Skeletal muscle satellite cell (primary cell): ENCODE results near the genes TTC29 and TMEM184C.

DNA sequence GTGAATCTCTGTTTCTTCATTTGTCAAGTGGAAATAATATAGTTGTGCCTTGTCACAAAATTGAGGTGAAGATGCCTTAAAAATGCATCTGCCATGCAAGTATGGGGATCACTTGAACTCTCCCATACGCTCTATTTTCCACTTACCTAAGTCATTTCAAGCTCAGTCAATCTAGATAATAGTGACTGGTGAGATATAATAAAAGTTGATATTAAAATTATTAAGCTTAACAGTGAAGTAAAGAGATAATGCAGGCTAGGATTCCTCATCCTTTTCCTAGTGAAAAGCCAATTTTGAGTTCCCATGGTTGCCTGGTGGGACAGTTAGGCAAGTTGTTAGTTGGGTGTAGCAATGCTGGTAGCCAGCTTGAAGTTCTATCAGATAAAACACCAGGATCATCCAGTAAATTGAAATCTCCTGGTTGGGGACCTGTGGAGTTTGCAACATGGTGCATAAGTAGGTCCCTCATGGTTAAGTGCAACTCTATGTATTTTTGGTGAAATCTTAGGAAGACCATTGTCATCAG, 59.2 kb upstream of the MMAA start:
- CAGE, long polyA plus RNA: no peak

DNA sequence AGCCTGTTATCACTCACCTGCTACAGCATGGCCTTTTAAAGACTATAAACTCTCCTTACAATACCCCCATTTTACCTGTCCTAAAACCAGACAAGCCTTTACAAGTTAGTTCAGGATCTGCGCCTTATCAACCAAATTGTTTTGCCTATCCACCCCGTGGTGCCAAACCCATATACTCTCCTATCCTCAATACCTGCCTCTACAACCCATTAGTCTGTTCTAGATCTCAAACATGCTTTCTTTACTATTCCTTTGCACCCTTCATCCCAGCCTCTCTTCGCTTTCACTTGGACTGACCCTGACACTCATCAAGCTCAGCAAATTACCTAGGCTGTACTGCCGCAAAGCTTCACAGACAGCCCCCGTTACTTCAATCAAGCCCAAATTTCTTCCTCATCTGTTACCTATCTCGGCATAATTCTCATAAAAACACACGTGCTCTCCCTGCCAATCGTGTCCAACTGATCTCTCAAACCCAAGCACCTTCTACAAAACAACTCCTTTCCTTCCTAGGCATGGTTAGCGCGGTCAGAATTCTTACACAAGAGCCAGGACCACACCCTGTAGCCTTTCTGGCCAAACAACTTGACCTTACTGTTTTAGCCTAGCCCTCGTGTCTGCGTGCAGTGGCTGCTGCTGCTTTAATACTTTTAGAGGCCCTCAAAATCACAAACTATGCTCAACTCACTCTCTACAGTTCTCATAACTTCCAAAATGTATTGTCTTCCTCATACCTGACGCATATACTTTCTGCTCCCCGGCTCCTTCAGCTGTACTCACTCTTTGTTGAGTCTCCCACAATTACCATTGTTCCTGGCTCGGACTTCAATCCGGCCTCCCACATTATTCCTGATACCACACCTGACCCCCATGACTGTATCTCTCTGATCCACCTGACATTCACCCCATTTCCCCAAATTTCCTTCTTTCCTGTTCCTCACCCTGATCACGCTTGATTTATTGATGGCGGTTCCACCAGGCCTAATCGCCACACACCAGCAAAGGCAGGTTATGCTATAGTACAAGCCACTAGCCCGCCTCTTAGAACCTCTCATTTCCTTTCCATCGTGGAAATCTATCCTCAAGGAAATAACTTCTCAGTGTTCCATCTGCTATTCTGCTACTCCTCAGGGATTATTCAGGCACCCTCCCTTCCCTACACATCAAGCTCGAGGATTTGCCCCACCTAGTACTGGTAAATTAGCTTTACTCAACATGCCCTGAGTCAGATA, 102.4 kb downstream of the ZNF827 start:
- CAGE, long polyA plus RNA: no peak

DNA sequence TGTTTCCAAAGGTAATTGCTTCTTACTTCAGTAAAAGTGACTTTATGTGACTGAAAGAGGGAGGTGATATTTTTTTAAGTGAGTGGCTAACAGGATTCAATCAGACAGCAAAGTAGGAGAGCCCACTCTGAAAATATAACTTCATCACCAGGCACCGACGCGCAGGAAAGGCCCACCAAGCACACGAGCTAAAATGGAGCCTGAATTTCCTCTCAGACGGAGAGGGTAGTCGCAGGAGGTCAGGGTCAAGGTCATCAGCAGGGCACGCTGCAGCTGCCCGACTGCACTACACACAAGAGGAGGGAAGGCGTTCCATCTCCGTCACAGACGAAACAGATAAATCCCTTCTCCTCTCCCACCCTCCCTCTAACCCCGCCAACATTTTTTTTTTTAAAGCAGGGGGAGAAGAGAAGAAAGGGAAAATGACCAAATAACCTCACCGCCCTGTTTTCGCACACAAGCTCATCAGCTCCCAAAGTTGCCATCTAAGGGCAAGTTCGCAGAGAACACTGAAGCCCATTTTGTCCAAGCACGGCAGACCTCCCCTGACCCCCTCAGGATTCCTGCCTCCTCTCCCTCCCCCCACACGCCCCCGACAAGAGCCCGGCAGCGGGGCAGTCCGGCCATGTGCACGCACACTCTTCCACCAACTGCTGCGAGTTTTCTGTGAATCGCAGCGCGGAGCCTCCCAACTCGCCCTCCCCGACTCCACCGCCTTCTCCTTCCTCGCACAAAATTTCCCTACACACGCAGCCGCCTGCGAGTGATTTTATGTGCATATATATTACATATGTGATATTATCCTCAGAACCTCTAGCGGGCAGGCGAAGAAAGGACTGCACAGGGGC, 2.8 kb downstream of the ZNF827 start:
- CAGE, long polyA plus RNA: no peak

GRCh38 chr4:145936444-145937099, 2.1 kb downstream of the ZNF827 start:
- CAGE, long polyA plus RNA: no peak

DNA sequence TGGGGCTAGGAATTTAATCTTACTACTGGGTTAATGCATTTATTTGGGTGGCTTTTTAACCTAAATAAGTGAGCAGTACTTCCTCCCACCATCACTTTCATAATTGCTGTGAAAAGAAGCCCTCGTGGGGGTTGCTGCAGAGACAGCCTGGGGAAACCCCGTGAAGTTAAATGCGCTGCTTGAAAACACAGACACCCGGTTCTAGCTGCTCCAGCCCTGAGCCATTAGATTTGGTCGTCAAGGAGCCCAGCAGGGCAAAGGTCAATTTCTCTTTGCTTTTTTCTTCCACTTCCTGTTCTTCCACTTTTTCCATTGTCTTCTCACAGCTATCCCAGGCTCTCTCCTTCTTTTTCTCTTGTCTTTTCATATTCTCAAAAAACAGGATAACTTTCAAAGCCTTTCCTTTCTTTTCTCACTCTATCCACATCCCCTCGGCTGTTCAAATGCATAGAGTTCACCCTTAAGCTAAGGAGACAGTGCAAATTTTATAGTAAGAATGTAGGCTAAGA, 91.4 kb upstream of the ZNF827 start:
- CAGE, long polyA plus RNA: no peak

DNA sequence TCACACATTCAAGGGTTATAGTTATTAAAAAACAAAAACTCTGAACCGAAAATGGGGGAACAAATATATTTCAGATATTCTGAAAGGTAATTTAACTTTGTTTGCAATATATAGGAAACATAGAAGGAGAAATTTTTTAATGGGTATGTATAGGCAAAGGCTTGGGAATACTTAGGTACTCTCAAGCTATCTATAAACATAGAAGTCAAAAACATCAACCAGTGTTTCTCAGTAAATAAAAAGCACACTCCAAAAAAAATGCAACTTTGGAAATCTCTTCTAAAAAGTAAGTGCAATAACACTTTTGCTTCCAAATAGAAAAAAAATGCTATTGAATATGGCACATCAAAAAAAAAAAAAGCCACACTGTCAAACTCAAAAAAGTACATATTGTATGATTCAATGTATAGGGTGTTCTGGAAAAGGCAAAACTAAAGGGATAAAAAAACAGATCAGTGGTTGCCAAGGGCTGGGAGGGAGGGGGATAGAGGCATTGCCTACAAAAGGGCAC, 112.7 kb downstream of the SLC10A7 start:
- CAGE, long polyA plus RNA: no peak

DNA sequence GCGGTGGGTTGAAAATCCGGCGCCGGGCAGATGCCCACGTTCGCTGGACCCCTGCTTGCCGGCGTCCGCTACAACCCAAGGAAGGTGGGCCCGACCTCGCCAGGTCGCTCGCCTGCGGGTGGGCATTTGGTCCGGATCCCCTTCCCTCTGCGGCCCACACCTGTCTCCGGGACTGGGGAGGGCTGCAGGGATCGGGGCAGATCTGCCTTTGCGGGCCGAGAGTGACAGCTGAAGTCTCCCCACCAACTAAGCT, 714 bp upstream of the SLC10A7 start:
- CAGE, long polyA plus RNA: no peak

DNA sequence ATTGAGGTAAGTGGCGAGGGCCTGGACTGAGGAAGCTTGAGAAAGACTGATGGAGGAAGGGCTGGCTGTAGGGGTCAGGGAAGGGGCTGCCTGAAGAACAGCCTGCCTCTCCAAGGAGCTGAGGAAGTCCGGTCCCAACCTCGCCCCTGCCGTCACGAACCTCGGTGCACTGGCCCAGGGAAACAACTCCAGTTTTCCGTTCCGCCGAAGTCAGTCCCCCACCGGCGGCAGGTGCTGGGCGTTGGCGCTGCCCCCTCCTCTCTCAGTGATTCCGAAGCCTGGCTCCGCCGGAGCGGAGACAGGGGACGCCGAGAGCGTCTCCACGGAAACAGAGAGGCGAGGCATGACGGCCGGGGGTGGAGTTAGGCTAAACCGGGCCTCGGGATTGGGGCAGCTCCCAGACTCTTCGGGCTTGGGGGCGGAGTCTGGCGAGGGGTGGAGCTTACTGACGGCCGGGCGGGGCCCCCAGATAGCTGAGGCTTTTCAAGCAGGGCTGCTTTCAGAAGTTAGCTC, at the start of gene TTC29:
Gene TTC29 (minus strand): TSS at position 316 of the 513 bp plus-strand sequence.
- CAGE, long polyA plus RNA: no peak

DNA sequence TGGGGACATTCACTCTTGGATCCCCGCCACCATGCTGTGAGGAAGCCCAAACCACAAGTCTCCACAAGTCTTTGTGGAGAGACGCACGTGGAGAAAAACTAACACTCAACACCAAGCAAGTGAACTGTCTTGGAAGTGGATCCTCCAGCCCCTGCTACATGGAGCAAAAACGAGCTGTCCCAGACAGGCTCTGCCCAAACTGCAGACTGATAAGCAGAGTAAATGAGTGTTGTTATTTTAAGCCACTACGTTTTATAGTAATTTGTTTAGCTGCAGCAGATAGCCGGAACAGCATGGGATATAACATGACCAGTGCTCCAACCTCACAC, 982 bp upstream of the EDNRA start:
- CAGE, long polyA plus RNA: no peak

GRCh38 chr4:147539577-147539972, 58.7 kb downstream of the EDNRA start:
- CAGE, long polyA plus RNA: no peak

- CAGE, long polyA plus RNA: no peak
These were observed at the start of gene TMEM184C for GRCh38 chr4:147617040-147618156. Gene TMEM184C, plus strand, starts transcription at chr4:147617397.

GRCh38 chr4:147635851-147636472, 18.8 kb downstream of the TMEM184C start:
- CAGE, long polyA plus RNA: no peak

- CAGE, long polyA plus RNA: no peak
These were observed 3.1 kb downstream of the PRMT9 start for GRCh38 chr4:147680825-147681368.

DNA sequence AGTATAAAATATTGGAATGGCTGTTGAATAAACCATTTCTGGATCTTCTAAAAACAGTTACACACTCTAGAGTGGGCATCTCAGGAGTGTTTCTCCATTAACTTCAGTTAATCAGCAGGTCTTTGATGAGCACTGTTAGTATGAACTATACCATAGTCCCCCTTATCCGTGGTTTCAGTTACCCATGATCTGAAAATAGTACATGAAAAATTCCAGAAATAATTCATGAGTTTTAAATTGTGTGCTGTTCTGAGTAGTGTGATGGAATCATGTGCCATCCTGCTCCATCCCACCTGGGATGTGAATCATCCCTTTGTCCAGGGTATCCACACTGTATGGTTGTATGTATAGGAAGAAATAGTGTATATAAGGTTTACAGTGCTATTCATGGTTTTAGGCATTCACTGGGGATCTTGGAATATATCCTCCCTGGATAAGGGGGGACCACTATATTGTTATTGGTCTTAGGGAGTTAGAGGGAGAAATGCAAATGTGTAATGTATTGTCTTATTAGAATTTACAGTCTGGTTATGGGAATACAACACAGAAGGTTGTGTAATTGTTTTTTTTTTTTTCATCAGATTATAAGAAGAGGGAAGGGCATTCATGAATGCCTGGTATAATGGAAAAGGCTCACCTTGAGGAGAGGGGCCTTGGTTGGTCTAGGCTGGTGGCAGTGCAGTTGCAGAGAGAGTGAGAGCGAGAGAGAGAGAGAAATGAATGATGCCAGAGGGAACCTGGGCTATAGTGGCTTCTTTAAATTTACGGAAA, 24.6 kb downstream of the ARHGAP10 start:
- CAGE, long polyA plus RNA: no peak

DNA sequence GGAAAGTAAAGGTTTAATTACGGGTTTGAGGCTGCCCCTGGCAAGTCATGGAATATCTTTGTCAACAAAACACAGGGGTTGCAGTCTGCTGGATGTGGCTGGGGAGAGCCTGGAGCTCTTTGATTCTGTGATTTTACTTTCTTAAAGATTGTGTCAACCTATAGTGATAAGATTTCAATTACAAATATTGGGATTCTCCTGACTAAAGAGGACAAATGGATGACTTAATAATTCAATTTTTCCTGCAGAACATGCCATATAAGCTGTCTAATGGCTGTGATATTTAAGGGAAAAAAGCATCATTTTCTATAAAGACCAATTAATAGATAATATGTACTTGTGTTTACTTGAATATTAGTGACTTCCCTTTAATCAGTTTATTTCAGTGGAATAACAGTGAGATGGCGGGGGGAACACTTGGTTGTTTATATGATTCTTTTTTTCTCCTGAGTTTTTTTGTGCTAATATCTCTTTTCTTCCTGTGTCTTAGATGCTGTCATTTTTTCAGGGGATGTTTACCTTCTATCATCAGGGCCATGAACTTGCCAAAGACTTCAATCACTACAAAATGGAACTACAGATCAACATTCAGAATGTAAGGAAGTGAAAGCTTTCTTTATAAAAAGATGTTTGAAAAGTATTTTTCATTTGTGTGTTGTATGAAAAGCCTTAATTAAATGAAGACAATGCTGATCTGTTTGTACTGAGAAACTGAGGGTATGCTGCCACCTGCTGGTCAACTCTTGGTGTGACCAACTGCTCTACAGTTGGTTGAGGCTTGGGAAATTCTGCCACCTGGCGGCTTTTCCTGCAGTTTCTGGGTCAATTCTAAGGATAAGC, 134.6 kb downstream of the ARHGAP10 start:
- CAGE, long polyA plus RNA: no peak

DNA sequence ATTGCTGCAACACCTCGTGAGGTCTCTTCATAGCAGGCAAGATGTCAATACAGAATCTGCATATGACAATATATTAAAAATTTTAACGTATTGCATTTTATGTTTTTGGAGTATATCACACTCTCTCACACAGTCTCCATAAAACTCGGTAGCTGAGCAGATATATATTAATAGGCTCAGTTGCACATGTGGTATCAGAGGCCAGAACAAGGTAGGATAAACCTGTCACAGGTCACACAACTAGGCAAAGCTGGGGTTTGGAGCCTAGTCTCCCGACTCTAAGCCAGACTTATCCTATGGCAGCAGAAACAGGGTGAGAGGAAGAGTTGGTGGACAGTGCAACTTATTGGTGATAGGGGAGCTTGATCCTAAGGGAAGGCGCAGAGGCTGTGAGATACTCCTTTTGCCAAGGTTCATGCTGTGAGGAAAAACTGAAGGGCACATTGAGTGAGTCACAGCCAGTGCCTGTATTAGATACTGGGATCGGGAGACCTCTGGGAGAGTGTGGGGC, 195.6 kb downstream of the ARHGAP10 start:
- CAGE, long polyA plus RNA: no peak

GRCh38 chr4:147996429-147997276, 264.8 kb downstream of the ARHGAP10 start:
- CAGE, long polyA plus RNA: no peak

DNA sequence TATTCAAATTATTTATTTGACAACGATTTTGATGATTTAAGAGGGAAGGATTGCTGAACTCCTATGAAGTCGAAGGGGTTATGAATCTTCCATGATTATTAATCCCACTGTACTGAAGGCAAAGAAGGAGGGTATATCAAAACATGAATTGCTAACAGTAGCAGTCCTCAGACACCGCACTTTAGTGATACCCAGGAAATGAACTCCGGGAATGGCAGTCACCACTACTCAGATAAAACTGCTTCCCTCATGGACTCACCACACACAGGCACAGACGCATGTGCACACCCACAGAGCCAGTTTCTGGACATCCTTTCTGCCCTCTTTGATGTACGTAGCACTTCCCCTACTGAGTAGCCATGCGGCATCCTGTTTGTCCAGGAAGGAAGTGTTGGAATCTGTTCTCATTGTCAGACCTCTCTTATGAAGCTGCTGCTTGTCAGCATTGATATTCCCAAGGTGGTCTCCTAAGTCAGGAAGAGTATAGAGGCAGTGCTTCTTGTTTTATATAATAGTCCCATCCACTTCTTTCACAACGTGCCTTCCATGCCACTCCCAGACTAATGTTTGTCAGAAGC, 95.7 kb downstream of the DCLK2 start:
- CAGE, long polyA plus RNA: no peak

DNA sequence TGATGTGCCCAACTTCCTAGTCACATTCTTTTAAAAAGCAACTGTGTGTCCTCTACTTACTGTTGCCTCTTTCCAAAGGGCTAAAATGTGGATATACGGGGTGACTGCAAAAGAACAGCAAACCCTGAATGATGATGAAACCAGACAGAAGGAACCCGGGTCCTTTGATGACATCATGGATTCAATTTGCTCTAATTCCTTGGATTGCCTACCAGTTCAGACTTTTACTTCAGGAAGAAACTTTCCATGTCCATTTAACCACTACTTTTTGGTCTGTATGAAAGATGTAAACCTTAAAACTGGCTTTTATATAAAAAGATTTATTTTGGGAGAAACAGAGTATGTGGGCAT, 190.9 kb upstream of the MAB21L2 start:
- CAGE, long polyA plus RNA: no peak

DNA sequence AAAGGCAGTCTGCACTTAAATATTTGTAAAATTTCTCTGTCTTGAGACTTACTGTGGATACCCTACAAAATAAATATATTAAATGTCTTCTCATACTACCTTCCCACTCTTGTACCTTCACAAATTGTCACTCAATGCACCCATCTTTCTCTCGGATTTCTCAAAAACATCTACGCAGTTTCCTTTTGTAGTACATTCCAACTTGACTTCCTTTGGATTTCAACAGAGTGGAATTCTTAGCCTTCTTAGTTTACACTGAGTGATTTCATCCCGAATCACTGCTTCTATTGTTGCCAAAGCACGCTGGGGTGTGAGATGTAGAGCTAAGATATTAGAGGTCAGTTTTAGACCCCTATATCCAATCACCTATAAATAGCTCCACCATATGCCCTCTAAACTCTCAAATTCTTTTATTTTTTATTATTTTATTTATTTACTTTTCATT, 71.5 kb upstream of the MAB21L2 start:
- CAGE, long polyA plus RNA: no peak